ENCODE measurements around a stretch of chr3.

DNA sequence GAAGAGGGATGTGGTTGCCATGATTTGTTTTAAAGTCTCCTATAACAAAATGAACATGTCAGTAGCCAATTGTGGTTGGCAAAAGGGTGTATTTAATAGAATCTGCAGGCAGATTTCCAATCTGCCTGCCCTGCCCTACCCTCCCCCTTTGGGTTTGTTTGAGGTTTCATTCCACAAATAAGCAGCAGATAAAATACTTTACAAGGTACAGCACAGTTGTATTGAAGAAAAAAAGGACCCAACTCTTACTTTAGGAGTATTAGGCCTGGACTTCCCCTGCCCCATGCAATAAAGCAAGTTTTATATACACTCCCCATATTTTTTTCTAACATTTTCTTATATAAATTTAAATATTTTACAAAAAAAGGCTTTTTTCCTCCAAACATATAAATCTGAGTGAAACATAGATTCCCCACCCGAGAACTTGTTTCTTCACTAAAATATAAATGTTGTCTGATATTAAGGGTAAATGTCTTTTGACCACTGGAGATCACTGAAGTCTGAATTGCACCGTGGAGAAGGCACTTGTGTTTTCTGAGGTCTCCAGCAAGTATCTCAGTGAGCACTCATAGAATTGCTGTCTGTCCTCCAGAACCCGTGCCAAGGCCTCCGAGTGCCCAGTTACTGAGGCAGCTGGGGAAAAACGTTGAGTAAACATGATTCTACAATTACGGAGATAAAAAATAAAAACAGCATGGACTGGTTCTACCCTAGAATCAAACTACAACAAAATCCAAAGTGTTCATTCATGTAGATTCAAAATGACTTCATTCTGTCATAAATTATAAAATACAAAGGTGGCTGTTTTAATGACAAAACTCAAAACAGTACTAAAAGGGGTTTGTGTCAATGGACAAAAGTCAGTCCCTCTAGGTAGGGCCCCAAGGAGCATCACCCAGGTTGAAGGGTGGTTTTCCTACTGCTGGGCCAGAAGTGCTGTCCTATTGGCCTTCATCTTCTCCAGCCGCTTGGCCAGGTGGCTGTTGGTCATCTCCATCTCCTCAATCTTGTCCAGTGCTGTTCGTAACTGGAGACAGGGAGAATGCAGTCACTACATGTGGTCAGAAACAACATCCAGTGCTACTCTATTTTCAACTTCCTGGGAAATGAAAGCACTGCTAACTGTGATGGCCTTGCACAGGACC, 60.0 kb downstream of the MLH1 start:
- PRO-cap: no peak

DNA sequence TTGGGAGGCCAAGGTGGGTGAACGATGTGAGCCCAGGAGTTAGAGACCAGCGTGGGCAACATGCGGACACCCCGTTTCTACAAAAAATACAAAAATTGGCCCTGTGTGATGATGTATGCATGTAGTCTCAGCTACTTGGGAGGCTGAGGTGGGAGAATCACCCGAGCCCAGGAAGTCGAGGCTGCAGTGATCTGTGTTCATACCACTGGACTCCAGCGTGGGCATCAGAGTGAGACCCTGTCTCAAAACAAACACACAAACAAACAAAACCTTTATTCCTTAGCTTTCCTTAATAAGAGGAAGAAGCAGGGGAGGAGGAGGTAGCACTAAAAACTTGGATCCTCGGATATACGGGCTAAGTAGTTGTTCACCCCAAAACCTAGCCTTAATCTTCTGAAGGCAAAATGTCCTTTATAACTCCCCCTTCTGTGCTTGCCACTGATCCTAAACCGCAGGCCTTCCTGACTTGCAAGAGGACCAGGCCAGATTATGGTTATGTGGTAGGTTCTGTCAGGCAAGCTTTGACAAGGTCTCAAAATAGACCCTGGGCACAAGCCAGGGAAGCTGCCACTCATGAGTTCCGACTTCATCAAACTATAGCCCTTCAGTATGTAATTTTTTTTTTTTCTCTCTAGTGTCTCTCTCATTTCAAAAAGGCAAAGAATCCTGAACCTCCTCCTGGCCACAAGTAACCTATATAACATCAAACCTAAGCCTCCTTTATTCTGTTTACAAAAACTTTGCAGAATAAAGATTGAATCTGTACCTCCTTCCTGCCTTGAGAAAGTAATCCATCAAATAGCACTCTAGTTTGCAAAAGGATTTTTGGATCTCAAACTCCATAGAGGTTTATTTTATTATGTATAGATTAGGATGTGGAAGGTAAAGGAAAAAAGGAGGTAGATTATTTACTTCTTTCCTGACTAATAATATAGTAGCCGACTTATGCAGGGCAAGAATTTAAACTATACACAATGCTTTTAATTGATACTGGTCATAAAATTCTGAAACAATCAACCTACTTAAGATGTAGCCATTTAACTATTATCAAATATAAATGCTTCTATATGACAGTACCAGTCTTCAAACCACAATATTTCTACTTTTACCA, 3.2 kb downstream of the LRRFIP2 start:
- PRO-cap: no peak

- PRO-cap: no peak
These were observed 25.6 kb upstream of the GOLGA4 start for GRCh38 chr3:37217514-37217883.

DNA sequence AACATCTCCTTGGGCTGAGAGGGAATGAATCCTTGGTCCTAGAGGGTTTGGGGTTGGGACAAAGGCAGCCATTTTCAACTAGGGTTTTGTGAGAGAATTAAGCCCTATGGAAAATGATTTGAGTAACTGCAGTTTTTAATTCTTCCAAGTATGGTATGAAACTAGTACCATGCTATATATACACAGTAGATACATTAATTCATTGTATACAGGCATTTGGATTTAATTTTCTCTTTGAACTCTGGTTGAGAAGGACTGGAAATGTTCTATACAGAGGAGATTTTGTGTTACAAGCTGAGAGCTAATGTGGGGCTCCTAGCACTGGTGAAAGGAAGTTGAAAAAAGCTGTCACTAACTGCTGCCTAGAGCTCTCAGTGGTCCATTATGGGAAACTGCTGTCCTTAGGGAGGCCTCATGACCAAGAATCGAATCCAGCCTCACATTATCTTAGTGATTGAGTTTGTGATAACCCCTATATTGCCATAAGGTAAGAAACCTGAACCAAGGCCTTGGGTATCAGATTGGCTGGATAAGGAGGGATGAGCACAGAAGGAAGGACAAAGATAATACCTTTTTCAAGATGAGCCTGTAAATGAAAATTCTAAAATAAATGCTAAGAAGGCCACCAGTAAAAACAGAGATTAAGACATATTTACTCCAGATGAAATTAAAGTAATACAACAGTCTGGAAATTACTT, 18.5 kb downstream of the GOLGA4 start:
- PRO-cap: no peak

DNA sequence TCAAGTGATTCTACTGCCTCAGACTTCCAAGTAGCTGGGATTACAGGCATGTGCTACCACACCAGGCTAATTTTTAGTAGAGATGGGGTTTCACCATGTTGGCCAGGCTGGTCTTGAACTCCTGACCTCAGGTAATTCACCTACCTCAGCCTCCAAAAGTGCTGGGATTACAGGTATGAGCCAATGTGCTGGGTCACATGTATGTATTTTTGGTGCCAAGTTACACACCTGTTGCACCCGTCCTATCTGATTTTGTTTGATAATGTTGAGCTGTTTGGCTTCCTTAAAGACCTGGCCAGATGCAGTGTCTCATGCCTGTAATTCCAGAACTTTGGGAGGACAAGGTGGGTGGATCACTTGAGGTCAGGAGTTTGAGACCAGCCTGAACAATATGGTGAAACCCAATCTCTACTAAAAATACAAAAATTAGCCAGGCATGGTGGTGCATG, 71.0 kb downstream of the GOLGA4 start:
- PRO-cap: no peak

GRCh38 chr3:37326930-37327987, 84.2 kb downstream of the GOLGA4 start:
- PRO-cap: no peak

DNA sequence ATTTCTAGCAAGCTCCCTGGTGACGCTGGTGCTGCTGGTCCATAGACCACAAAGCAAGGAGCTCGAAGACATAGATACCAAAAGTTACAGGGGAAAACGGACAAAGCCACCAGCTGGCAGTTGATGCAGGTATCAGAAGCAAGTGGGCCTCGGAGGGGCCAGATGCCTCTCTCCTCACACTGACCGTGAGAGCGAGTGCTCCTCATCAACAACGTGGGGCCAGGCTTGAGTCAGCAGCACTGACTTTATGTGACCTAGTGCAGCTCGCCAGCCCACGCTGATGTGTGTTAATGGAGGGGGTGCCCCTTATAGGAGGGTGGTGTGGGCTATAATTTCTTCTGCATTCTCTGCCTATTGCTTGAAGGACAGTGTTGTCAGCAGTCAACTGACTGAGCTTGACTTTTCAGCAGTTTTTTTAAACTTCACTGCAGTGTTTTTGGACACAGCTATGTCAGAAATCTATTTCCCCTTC, 104.7 kb downstream of the ITGA9 start:
- PRO-cap: no peak

DNA sequence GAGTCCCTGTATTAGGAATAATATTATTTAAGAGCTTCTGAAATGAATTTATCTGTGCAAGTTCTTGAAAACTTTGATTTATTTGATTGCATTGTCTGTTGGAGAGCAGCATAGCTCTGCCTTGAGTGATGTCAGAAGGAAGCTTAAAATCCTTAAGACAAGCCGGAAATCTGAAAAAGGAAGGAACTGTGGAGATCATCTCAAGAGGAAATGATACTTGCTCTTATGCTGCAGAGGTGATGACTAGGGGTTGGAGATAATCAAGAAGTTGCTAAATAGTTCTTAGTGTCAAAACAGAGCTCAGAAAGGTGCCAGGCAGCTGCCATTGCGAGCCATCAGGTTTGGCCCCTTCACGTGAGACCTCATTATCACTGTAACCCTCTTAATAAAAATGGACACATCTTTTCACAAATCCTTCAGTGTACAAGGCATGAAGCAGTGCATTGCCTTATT, 34.7 kb upstream of the VILL start:
- PRO-cap: no peak

DNA sequence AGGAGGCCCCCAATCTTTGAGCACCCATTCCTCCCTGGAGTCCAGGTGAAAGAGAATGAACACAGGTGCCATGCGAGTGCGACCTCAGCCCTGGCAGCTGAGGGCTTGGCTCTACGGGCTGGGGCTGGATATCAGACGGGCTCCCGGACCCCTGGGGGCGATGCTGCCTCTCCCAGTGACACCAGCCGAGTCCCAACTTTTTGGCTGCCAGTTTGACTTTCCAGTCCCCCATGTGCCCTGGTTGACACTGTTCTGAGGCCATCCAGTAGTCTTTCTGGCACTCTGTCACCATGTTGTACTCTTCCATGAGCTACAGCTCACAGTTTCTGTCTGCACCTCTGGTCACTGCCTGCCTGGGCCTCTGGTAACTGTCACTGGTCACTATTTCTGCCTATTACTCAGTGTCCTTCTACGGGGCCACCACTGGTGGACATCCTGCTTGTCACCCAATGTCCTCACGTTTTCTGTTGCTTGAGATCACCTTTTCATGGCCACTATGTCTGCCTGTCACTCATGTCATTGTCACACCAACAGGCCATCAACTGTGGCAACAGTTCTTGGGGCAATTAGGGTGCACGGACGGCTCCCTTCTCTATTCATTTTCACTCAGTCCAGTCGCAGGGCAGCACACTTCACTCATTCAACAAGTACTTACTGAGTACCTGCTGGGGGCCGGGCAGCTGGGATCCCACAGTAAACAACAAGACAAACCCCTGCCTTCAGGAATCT, 1.4 kb downstream of the VILL start:
- PRO-cap: no peak

DNA sequence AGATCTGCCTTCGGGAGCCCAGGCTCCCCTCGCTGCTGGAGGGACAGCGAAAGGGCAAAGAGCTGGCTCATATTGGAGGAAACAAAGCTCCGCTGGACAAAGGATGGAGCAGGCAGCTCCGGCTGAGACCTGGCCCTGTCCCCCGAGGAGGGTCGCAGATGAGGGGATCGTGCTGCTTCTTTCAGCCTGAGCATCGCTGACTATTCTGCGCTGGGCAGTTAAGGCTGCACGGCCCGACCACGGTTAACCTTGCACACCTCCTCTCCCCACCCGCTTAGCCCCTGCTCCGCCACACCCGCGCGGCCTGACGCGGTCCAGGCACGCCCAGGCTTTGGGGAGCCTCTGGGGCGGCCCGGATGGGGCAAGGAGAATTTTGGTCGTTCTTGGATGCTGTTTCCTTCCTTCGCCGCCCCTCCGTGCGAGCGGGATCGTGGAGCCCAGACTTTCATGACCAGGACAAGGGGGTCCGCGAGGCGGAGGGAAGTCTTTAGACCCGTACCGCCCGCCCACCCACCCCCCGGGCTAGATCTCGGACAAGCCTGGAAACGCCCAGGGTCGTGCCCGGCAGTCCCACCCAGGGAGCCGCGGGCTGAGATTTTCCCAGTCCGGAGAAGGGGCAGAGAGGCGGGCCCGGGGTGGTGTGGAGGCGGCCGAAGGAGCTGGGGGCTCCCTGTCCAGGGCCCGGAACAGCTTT, 534 bp downstream of the PLCD1 start:
- PRO-cap: no peak

- PRO-cap: no peak
These were observed 17.6 kb downstream of the ACVR2B start for GRCh38 chr3:38471288-38471701.

GRCh38 chr3:38543384-38544049, 47.4 kb downstream of the EXOG start:
- PRO-cap: no peak

- PRO-cap: no peak
These were observed 38.6 kb downstream of the SCN5A start for GRCh38 chr3:38610888-38611214.

GRCh38 chr3:38614865-38615376, 34.6 kb downstream of the SCN5A start:
- PRO-cap: no peak

GRCh38 chr3:39135004-39135357, 18.4 kb downstream of the CSRNP1 start:
- PRO-cap: no peak

DNA sequence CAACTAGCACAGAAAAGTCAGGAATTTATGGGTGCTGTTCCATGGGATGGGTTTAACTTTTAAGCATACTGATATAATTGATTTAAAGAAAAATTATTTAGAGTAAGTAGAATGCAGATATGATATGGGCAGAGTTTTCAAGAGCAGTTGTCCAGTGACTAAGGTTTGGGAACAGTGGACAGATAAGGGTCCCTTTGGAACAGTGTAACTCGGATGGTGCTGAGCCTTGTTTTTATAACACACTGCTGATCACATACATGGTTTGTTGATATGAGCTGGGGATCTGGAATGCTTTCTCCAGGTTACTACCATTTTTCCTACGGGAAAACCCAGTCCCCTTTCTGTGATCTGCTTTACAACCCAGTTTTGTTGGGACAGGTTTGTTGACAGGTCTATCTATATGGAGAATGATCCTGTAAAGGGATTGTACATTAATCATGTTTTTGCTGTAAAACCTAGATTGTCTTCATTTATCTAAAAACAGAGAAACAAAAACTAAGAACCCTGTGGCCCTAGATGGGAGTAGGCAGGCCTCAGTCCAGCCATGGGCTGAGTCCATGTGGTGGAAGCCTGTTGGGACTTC, 13.4 kb downstream of the CSRNP1 start:
- PRO-cap: no peak

DNA sequence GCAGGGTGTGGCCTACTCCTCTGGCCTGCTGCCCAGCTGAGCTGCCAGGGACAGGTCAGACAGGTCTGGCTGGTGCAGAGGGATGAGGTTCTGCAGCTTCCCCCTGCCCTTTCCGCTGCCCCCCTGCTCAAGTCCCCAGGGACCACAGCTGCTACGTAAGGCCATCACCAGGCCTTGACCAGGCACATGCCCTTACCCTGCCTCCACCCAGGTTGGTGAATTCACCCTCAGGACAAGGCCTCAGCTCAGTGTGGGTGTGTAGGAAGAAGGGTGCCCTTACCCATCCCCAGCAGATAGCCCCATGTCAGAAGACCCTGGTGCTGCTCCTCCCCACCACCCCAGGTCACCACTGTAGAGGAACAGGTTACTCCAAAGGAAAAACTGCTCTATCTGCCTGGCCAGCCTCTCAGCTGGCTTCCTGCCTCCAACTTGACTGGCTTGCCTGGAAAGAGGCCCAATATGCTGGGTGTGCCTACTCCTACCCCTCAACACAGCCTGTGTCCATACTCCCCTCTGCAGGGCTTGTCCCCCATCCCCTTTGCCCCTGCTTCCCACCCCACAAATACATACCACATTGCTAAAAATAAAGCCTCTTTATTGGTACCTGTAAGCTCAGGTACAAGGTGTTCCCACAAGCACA, 12.0 kb downstream of the CSRNP1 start:
- PRO-cap: no peak

GRCh38 chr3:39150873-39151186, 2.6 kb downstream of the CSRNP1 start:
- PRO-cap: bidirectional peak, plus-strand start at chr3:39151222, minus-strand start at chr3:39151044

GRCh38 chr3:39151303-39151809, 2.0 kb downstream of the CSRNP1 start:
- PRO-cap: bidirectional peak, plus-strand start at chr3:39151504, minus-strand start at chr3:39151408

DNA sequence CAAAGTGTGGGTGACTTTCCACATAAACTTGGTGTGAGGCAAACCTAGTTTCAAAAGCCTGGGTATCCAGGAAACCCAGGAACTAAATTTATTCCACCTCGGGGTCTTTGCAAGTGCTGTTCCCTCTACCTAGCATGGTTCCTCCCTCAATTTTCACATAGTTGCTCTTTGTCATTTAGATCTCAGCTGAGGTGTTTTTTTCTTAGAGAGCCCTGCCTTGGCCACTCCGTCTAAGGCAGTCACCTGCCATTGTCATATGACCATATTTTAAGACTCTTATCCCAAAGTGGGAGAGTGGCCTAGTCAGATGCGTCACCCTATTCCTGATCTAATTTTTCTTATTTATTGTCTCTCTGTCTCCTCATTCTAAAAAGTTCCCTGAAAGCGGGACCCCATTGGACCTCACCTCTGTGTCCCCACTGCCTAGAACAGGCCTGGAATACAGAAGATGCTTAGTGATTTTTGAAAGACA, 10.1 kb downstream of the XIRP1 start:
- PRO-cap: no peak